Skin of body (tissue), 2 donors: ENCODE results near the genes KRT80, KRT7, KRT81 and KRT78.

DNA sequence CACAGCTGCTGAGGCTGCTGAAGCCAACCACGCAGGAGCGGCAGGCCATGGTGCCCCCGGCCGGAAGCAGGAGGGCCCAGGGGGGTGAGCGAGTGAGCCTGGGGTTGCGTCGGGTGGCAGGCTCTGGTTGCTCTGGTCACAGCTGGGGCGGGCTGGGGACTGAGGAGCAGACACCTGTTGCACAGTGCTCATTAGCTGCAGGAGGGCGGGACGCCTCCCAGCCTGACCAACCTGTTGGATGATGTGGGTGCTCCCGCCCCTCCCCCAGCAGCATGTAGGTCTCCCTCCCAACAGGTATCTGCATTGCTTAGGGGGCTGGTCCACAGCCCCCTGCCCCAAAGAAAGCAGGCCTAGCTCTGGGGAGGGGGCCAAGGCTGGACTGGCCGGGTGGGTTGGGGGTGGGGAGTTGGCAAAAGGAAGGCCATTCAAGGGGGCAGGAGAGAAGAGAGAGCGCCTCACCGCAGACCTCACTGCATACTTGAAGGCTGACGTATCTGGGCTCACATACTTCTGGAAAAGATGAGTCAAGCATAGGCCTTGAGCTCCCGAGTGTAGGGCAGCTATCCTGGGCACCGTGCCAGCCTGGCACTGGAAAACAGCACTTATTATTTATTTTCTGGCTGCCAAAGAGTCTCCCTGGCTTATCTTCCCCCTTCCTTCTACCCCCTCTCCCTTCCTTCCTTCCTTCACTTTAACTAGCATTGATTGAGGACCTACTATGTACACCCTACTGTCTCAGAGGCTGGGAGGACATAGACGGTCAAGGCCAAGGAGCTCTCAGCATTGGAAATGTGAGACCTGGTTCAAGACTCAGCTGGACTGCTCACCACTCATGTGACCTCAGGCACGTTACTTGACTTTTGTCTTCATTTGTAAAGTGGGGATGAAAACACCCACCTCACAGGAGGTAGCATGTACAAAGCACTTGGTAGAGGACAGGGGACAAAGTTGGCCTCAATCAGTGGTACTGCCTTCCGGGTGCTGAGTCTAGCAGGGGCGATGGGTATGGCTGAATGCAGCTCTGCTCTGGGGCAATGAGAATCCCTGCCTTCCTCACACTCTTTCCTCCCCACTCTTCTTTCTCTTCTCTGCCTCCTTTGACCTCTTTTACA lies at the start of gene KRT80:
Gene KRT80 (minus strand): TSS at position 161 of the 1,112 bp plus-strand sequence.
- RAMPAGE, long total RNA: no peak

DNA sequence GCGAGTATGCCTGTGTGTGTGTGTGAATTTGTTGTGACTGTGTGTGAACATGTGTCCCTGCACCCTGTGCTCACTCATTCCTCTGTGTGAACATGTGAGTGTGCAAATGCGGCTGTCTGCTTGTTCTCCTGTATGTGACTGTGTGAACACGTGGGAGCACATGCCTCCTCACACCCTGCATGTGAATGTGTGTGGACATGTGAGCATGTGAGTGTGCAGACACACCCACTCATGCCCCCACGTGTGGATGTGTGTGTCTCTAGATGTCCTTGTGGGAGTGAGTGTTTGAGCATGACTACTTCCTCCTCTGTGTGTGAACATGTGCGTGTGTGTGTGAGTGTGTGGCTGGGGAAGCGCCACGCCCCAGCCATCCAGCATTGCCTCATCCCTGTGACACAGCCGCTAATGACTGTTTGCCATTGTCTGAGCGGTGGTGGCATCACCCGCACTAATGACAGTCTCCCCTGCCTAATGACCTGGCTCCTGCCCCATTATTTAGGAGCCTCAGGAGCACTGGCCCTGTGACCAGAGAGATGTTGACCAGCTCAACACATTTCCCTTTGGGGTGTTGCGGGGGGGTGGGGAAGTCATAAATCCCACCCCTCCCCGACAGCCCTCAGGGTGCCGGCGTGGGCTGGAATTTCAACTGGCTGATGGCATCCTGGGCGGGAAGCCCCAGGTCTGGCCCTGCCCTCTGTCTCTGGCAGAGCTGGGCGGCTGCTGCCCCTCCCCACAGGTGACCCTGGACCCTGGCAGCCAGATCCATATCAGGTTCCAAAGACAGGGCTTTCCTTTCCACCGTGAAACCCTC lies 11.4 kb upstream of the KRT80 start:
- RAMPAGE, long total RNA: no peak

DNA sequence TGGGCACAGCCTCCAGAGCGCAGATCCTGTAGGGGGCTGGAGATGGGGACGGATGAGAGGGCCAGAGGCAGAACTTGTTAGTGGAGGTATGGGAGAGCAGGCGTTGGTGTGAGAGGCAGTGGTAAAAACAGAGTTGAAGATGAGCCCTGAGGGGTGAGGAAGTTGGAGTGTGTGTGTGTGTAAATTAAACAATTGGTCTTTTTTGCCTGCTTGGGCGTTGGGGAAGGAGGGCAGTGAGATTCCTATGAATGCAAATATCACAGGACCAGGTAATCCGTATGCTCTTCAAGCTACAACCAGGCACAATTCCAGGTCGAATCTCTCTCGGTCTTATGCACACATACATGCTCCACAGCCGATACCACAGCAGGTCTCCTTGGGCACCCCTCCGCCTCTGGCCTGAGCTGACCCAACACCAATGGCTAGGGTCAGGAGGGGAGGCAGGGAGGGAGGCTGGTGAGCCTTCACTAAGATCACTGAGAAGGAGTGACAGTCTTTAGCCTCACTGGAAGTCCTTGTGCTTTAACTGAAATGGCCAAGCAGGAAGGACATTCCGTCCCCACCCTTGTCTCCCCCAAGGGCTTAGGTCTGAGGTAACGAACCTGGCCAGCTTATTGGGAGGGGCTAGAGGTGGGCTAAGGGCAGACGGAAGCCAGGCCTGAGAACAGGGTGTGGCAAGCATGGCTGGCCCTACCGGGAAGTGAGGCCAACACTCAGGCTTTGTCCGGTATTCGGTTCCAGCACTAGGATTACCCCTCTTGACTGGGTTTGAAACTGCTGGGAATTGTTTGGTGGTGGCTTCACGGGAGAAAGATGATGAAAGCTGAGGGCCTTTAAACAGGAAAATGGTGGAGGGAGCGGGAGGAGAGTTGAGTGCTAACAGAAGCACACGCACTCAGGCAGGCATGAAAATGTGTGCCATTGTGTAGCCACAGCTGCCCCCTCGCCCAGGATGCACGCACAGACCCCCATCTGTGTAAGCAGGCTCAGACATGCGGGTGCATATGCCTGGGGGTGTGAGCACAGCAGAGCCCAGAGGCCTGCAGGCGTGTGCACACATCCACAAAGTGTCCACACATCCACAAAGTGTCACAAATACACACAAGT lies 1.3 kb upstream of the KRT7 start:
- RAMPAGE, long total RNA: no peak

GRCh38 chr12:52233002-52233320 lies at the start of gene KRT7:
TSS of gene KRT7 (plus strand) at chr12:52233243.
- RAMPAGE, long total RNA: no peak

- RAMPAGE, long total RNA: no peak
These were observed at the start of gene KRT81 for GRCh38 chr12:52291247-52291749. TSS of gene KRT81 (minus strand) at chr12:52291534.

GRCh38 chr12:52497870-52498378 lies 4.9 kb upstream of the KRT6A start:
- RAMPAGE, long total RNA: no peak

- RAMPAGE, long total RNA: no peak
These were observed 4.7 kb downstream of the KRT5 start for GRCh38 chr12:52515423-52516006.

GRCh38 chr12:52516007-52517198 lies 3.8 kb downstream of the KRT5 start:
- RAMPAGE, long total RNA: no peak

- RAMPAGE, long total RNA: no peak
These were observed 6.4 kb downstream of the KRT2 start for GRCh38 chr12:52645250-52646343.

- RAMPAGE, long total RNA: no peak
These were observed 5.9 kb downstream of the KRT3 start for GRCh38 chr12:52789827-52790636.

- RAMPAGE, long total RNA: no peak
These were observed 288 bp downstream of the KRT3 start for GRCh38 chr12:52795684-52795973.

GRCh38 chr12:52848511-52849104 lies at the start of gene KRT78:
TSS of gene KRT78 (minus strand) at chr12:52848994.
- RAMPAGE, long total RNA: no peak

- RAMPAGE, long total RNA: no peak
These were observed 20.3 kb upstream of the KRT8 start for GRCh38 chr12:52924990-52925749.

DNA sequence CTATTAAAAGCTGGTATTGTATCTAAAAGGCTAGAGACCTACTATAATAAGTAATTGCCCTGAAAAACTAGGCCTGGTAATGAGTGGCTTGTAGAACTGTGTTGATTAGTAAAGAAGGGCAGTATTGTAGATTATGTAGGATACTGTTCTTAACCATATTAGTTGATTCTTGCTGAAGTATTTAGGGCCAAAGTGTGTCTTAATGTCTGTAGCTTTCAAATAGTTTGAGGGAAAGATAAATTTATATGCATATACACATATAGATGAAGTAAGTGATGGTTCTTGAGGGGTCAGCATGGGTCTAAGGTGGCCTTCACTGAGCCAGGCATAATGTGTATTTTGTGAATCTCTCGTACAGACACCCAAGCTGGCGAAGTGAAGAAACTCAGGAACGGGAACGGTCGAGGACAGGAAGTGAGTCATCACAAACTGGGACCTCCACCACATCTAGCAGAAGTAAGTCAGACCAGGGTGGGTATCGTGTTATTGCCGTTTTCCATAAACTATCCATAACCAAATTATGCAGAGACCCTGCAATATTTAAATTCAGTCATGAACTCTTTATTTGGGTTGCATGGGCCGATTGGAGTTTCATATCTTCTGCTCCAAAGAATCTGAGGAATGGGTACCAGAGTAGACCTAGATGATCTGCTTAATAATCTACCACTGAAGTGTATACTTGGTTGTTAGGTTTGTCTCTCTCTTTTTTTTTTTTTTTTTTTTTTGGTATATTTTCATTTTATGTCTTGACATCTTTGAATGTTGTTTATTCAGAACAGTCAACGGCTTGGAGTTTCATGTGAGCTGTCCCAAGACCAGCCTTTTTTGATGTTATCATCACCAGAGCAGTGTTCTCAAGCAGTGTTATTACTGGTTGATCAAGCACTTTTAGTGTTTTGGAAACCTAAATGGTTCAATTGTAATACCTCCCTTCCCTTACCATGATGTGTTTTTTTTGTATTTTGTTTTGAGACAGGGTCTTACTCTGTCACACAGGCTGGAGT lies 15.3 kb upstream of the TNS2 start:
- RAMPAGE, long total RNA: no peak

DNA sequence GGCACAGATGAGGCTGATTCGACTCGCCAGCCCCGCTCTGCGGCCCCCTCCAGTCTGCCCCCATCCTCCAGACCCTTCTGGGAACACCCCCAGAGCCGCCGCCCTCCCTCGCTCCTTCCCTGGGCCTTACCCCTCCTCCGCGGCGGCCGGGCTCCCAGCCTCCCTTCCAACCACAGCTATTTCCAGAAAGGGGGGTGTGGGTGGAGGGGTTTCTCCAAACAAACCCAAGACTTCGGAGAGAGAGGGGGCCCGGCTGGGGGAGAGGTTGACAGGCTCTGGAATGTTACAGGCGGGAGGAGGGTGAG lies 2.1 kb upstream of the TNS2 start:
- RAMPAGE, long total RNA: no peak

GRCh38 chr12:53055522-53056086 lies 5.7 kb downstream of the TNS2 start:
- RAMPAGE, long total RNA: no peak

- RAMPAGE, long total RNA: no peak
These were observed 8.2 kb downstream of the SPRYD3 start for GRCh38 chr12:53070907-53071556.

DNA sequence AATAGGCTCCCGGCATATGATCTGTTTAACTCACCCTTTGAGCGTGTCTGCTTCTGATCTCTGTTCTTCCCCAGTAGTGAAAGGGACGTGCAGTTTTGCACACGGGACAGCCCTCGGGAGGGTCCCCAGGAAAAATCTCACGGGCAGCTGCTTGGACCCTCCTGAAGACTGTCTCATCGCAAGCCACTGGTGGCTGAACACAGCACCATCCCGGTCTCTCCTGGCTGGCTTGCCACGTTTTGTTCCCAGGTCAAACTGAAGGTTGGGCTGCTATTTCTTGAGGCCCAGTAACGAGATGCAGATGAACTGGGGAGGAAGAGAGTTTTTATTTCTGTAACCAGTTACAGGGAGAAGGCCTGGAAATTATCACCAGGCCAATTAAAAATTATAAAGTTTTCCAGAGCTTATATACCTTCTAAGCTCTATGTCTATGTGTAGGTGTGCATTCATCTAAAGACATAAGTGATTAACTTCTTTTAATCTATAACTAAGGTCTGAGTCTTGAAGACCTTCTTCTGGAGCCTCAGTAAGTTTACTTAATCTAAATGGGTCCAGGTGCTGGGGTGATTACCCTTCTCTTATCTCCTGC lies 10.1 kb downstream of the SOAT2 start:
- RAMPAGE, long total RNA: no peak

DNA sequence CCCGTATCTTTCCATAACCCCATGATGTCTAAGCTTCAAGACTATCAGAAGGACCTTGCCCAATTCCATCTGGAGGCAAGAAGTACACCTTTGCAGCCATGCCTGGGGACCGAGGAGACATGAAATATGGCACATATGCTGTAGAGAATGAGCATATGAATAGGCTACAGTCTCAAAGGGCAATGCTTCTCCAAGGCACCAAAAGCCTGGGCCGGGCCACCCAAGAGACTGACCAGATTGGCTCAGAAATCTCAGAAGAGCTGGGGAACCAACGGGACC lies 28.2 kb downstream of the SOAT2 start:
- RAMPAGE, long total RNA: no peak

DNA sequence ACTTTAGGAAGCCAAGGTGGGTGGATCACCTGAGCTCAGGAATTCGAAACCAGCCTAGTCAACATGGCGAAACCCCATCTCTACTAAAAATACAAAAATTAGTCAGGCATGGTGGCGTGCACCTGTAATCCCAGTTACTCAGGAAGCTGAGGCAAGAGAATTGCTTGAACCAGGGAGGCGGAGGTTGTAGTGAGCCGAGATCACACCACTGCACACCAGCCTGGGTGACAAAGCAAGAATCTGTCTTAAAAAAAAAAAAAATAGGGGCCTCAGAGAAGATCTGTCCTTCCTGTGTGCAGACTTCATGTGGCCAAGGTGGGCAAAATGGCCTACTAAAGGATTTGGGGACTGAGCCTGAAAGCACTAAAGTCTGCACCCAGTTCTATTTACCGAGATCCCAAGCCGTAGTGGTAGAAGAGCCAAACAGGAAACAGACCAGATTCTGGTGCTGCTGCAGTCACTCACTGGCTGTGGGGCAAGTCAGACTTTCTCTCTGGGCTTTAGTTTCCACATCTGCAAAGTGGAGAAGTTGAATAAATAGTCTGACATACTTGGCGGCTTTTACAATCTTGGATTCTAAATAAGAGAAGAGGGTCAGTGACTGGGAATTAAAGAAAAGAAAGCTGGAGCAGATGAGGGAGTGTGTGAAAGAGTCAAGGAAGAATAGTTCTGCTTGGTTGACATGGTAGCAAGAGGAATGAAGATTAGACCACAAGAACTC lies 6.2 kb downstream of the ITGB7 start:
- RAMPAGE, long total RNA: no peak